Airway epithelial cell (primary cell): ENCODE data around the genes GNAI1 and SRI.

DNA sequence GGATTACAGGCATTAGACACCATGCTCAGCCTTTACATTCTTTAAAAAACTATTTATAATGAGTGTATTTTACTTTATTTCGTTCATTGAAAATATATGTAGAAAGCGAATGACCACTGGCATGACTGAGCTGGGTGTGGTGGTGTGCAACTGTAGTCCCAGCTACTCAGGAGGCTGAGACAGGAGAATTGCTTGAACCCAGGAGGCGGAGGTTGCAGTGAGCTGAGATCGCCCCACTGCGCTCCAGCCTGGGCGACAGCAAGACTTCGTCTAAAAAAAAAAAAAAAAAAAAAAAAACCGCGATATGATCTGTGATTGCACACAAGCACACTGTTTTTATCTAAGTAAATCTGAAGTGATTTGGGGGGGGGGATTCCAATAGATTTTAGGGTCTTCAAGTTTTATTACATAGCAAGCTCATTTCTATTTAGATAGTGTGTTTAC, 34.8 kb upstream of the PTPN12 start:
- RAMPAGE, long total RNA = no peak

GRCh38 chr7:77536382-77536978, 615 bp upstream of the PTPN12 start:
- RAMPAGE, long total RNA = no peak

- RAMPAGE, long total RNA = no peak
These were observed 42.6 kb upstream of the RSBN1L start for GRCh38 chr7:77653592-77654125.

DNA sequence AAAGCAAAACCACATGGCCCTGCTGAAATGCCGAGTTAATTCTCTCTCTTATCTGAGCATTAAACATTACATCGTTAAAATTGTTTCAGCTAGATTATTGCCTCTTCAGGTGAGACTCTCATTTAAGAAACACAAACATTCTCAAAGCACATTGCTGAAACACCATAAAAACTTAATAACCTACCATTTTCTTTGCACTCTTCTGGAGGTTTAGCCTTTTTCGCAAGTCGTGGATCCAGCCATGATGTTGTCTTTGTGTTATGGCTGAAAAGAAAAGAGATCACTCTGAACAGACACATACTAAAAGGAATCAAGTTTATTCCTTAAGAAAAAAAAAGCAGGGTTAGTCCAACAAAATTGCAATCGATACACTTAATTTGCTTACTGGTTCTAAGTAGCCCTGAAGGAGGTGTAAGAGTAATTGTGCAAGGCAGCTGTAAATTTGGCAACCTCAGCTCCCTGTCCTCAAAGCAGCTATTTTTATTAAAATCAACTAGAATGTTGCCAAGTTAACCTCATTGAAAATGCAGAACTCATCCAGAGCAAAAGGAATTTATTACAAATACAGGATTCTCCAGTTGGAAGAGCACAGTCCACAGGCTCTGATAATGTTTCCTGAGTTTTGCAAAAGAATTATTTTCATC, 691.5 kb upstream of the TMEM60 start:
- RAMPAGE, long total RNA = no peak

DNA sequence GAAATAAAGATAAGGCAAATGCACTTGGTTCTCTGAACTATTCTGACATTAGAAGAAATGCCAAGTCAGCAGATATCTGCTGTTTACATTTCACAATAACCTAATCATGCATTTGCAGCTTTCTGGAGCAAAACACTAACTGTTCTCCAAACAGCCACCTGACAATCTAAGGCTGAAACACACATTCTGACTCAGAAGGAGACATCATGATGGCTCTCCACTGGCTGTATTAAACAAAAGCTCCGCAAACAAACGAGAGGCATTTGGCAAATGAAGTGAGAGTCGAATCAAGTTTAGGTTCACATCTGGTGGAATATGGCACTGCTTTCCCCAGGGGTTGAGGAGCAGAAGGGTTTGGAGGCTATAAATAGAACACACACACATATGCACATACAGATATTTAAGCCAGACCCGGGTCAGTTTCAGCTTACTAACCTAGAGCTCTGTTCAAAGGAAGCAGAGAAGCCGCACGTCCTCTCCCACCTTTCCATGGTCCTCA, 683.0 kb downstream of the MAGI2 start:
- RAMPAGE, long total RNA = no peak

GRCh38 chr7:80134206-80135308, at the start of gene GNAI1:
GNAI1 (plus strand) TSS chr7:80134831.
- RAMPAGE, long total RNA = start-site peak on the plus strand at chr7:80134837-80134888, 1,005 and 432 reads in 2 replicates

- RAMPAGE, long total RNA = no peak
These were observed 54.4 kb downstream of the GNAI1 start for GRCh38 chr7:80188971-80189455.

GRCh38 chr7:80500294-80500914, 11.5 kb downstream of the GNAT3 start:
- RAMPAGE, long total RNA = no peak

- RAMPAGE, long total RNA = no peak
These were observed 2.3 kb upstream of the SEMA3C start for GRCh38 chr7:80921147-80921651.

DNA sequence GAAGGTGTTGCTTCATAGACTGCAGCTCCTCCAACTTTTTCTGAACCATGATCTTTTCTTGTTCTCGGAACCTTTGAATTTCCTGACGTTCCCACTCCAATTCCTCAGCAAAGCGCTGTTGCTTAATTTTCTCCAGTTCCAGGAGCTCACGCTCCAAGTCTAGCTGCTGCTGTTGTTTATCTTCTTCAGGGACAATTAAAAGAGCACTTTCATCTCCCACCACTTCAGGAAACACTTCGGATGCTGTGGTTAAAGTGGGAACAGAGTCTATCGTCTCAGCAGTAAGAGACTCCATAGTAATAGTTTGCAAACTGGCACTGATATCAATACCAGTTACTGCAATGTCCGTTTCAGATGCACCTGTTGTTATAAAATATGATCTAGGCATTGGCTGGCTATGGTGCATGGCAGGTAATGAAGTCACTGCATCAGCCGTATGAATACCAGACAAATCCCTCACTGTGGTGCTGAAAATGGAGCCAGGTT, 211.9 kb downstream of the PCLO start:
- RAMPAGE, long total RNA = no peak

DNA sequence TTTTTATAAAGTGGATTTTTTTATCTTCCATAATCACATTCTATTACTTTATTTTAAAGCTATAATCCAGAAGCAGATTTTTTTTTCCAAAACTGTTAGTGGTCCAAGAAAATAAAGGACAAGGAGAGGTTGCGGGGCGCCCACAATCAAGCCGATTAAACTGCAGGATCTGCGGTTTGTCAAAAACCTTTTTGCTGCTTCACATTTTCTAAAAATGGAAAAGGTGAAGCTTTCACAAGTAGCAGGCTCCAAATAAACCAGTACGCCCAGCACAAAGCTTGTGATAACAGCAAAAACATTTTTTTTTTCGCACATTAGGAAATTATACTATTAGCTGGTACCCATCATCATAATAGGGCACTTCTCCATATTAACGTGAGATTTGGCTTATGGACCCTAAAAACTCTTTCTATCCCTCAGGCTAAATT, 122.1 kb upstream of the SEMA3A start:
- RAMPAGE, long total RNA = no peak

DNA sequence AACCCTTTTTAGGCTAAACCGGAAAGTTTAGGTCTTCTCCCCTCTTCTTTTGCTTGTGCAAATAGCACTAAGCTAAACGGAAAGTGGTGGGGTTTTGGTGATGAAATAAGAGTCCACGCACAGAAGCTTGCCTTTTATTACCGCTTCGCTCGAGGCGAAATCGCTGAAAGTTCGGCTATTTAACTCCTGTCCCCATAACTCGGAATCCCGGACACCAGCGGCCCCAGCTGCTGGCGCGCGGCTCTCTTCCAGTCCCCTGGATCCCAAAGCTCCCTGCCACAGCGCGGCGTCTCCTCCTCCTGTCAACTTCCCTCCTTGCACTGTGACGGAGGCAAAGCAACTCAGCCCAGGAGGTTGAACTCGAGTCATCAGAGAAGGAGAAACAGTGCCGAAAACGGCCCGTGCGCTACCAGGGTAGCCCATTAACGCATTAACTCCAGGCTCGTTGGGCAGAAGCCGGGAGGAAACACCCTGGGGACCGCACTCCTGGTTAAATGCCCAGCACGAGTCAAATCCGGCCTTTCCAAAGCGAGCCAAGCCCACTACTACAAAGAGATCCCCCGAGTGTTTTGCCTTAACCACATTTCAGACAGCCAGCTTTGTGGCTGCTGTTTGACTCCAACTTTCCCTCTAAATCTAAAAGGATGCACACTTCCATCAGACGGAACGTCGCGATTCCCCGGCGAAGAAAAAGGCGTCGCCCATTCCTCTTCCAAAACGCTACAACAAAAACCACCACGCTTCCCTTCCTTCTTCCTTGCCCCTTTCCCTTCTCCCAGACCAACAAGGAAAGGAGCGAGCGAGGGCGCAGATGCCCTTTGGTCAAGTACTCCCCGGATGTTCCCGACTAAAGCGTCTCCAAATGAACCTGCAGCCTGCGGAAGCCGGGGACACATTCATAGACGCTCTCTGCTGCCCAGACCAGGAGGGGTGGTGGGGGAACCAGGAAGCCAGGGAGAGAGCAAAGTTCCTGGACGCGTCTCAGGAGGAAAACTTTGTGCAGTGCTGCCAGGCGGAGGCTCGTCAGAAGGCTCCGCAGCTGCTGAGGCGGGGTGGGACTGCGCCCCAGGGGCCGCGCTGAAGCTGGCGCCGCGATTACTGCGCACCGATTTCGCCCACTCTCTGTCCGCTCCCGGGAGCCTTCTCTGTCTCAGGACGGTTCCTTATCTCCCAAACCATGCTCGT, 1.1 kb downstream of the SEMA3D start:
- RAMPAGE, long total RNA = no peak

DNA sequence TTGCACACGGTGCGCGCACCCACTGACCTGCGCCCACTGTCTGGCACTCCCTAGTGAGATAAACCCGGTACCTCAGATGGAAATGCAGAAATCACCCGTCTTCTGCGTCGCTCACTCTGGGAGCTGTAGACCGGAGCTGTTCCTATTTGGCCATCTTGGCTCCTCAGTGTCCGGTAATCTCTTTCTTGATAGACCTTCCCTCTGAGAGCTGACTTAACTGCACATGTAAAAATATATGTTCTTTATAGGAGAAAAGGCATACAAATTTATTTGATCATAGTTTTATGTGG, 148.7 kb upstream of the SEMA3D start:
- RAMPAGE, long total RNA = no peak

GRCh38 chr7:87004262-87005049, 55.0 kb downstream of the ELAPOR2 start:
- RAMPAGE, long total RNA = no peak

GRCh38 chr7:87205424-87206145, 13.9 kb downstream of the TMEM243 start:
- RAMPAGE, long total RNA = no peak

- RAMPAGE, long total RNA = no peak
These were observed 45.8 kb downstream of the CROT start for GRCh38 chr7:87391165-87391832.

- RAMPAGE, long total RNA = no peak
These were observed 80.9 kb downstream of the RUNDC3B start for GRCh38 chr7:87709142-87709526.

DNA sequence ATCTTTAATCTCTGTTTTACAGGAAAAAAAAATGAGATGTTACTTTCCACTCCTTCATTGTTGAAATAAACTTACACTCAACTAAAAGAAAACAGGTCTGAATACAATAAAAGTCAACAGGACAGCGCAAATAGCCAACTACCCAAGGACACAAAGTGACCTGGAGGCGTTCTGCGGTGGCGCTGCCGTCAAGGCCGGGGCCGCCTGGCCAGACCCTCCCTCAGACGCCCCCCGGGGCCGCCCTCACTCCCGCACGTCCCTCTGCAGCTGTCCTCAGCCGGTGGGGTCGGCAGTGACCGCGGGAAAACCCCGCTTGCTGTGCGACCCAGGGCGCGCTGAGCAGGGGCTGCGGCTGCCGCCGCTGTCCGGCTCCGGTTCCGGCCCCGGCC, 547 bp downstream of the SLC25A40 start:
- RAMPAGE, long total RNA = no peak

GRCh38 chr7:87926419-87927277, 7.4 kb upstream of the ADAM22 start:
- RAMPAGE, long total RNA = no peak

DNA sequence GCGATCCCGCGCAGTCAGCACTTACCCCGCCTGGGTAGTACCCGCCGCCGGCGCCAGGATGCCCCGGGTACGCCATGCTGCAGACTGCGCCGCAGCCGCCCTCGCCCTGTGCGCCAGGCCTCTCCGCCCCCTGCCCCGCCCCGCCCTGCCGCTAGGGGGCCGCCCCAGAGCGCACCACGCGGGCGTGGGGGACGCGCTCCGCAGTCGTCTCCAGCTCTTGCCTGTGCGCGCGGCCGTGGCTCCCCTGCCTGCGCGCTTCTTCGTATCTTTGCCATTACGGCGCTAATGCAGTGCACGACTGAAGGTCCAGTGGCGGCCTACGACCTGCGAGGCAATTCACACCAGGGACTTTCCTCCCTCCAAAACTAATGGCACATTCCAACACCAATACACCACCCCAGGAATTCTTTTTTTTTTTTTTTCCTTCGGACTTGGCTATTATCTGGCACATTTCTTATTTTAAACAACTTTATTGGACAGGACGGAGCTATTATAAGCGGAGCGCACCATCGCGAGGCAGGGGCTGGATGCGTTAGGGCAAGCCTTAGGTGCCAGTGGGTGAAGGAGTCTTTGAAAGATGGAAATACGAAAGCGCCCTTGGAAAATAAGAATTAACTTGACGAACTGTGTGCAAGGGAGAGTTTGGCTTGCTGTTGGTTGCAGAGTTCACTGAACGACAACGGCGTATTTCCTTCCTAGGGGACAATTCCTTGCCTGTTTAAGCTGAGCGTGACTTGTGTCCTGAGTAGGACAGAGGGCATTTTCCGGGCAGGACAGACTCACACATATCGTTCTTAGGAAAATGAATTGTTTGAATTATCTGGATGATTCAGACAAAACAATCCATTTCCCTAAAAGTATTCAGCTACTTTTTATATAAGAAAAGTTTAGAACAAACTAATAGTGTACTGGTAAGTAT, at the start of gene SRI:
Gene SRI (minus strand): TSS at position 88 of the 919 bp plus-strand sequence.
- RAMPAGE, long total RNA = start-site peak on the minus strand centred at position 106 of the sequence, 51 bp wide, 8,435 and 366 reads in 2 replicates